A172 (cell line): ENCODE results near the gene STYXL2.

DNA sequence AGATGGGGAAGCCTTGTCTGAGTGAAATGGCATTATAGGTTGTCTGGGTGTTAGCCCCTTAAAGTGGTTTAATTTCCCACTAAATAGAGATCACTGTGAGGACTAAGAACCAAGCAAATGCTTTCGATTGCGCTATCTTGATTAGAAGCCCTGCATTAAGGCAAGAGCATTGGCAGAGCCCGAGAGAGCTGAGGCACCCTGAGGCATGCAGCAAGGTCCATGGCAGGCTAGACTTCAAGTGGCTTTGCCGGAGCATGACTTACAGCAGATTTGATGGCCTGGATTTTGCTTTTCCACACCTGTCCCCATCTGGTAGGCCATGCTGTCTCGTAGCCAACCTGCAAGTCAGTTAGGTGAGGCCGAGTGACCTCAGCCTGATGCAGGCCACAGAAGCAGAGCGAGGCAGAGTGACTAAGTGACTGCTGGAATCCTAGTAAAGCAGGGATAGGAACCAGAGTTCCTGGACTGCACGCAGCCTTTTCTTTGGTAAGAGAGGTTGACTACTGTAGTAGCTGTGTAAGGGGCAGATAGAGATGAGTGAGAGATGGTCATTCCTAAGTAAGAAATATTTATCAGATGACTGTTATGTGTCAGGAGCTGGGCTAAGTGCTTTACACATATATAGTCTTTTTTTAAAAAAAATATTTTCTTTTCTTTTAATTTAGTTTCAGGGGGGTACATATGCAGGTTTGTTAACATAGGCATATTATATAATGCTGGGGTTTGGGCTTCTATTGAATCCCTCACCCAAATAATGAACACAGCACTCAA, 149.0 kb downstream of the PBX1 start:
- RAMPAGE, long total RNA, result no peak

DNA sequence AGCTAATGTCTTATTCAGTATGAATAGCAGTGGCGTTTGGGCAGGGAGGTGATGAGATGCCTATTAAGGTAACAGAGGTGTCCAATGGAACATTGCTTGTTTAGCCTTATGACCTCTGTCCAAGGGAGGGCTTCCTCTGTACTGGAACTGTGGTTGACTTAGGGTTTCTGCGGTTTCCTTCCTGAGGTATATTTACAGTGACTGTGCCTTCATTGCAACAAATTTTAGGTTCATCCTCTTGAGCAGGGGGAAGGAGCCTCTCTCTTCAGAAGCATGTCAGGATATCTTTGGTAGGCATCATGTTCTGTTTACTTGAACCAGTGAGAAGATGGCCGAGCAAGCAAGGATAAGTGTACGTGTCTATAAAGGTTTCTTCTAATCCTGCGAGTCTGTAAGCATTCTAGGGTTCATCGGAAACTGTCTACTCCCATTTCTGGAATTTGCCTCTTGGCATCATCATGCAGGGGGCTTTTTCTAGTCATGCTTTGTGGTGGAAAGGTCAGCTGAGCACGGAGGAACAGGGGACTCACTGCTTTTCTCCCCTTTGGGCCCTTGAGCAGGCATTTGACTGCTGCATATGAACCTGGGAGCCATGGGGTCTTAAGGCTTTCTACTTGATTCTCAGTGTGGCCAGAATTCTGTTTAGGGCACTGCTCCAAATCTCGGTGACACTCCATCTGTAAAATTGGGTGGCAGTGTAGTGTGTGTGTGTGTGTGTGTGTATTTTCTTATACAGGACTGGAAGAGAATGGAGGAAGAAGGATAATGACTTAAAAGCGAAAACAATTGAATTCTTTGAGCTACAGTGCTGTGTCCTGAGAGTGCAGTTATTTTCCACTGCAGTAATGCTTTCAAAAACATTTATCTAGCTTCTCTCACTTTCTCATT, 162.0 kb downstream of the PBX1 start:
- RAMPAGE, long total RNA, result no peak

DNA sequence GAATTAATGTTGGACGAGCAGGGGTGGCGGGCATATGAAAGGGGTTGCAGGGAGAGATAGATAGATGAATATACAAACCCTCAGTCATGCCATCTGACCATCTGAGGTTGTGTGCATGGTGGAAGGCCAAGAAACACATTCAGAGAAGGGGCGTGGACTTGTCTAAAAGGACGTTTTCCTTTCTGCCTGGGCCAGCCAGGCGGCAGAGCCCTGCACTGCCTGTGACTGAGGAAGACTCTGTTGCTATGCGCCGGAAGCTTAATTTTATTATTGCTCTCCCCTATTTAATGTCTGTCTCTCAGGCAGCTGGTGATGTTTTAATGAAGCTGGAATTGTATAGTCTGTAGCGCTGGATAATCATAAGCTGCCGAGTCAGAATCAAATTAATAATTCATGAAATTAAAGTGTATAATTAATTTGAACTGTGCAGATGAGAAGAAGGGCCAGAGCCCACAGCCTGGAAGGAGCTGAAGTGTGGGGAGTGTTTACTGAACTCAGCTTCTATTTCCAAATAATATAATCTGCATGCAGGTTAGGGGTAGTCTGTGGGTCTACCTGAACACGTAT, 164.5 kb downstream of the PBX1 start:
- RAMPAGE, long total RNA, result no peak

GRCh38 chr1:164734433-164735309, 175.7 kb downstream of the PBX1 start:
- RAMPAGE, long total RNA, result no peak

GRCh38 chr1:164780872-164781558, 222.0 kb downstream of the PBX1 start:
- RAMPAGE, long total RNA, result no peak

GRCh38 chr1:165253747-165254146, 102.8 kb downstream of the LMX1A start:
- RAMPAGE, long total RNA, result no peak

- RAMPAGE, long total RNA, result no peak
Observed at GRCh38 chr1:165603904-165604187, 27.2 kb upstream of the MGST3 start.

DNA sequence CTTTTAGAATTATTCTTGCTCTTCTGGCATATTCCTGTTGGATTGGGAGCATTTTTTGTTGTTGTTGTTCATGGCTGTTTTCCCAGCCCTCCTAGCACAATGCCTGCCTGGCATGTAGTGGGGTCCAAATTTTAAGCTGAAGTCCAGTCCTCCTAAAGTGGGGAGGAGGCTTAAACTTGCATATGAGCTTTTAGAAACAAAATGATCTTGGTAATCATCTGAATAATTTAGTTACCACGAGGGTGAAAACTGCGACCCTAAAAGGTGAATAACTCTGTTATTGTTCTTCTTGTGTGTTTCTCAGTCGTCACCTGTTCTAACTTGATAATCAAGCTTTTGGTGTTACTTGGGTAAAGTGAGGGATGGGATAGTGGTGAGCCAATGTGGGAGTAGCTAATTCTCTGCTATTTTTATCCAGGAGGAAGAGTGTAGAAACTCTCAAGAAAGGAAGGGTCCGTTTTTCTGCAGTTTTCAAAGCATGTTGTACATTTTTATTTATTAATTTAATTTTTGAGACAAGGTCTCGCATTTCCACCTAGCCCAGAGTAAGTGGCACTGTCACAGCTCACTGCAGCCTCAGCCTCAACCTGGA, 2.0 kb downstream of the UCK2 start:
- RAMPAGE, long total RNA, result no peak

GRCh38 chr1:167093829-167094756, at the start of gene STYXL2:
TSS of gene STYXL2 (plus strand) at chr1:167094075.
- RAMPAGE, long total RNA, result no peak

DNA sequence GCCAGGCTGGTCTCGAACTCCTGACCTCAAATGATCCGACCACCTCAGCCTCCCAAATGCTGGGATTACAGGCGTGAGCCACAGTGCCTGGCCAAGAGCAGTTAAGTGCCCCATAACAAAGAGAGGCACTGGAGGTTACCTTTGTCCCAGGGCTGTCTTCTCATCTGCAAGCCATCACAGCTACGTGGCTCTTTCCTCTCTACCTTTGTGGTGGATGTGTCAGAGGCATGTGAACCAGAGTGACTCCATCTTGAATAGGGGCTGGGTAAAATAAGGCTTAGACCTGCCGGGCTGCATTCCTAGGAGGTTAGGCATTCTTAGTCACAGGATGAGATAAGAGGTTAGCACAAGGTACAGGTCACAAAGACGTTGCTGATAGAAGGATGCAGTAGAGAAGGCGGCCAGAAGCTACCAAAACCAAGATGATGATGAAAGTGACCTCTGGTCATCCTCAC, 59.5 kb upstream of the POU2F1 start:
- RAMPAGE, long total RNA, result no peak

GRCh38 chr1:167166377-167166674, 54.4 kb upstream of the POU2F1 start:
- RAMPAGE, long total RNA, result no peak

DNA sequence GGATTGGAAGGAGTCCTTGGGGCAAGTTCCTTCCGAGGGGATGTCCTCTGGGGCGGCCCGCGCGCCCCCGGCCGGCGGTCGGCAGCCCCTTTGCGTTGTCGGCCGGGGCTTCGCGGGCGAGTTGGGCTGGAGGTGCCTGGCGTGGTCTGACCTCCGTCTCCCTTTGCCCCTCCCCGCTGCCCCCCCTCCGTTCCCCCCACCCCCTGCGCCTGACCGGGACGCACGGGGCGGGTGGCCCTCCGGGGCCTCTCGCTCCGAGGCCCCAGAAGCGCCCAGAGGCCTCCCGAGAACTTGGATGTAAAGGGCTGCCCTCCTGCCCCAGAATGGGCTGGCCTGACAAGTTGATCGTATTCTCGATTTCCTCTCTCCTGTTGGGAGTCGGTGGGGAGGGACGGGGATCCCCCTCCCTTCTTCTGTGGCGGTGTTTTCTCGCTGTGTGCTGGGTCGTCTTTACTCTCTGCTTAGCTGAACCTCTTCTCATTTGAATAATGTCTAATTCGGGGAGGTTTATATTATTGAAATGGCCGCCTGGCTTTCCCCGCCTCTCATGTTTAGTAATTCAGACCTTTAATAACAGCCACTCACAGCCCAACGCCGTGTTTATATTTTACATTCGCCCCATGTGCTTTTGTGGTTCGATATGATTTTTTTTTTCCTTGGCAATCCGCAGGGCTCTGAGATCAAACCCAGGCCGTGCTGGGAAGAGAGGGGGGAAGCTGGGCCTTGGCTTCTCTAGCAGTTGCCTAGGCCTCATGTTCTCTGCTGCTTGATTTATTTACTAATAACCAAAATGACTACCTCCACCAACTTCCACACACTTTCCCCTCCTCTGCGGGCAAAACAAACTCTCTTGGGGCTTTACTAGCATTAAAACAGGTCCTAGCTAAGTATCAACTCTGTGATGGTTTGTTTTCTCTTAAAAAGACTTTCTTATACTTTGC, 1.4 kb downstream of the POU2F1 start:
- RAMPAGE, long total RNA, result no peak

- RAMPAGE, long total RNA, result no peak
Observed at GRCh38 chr1:167415335-167416202, 102.8 kb downstream of the CD247 start.

DNA sequence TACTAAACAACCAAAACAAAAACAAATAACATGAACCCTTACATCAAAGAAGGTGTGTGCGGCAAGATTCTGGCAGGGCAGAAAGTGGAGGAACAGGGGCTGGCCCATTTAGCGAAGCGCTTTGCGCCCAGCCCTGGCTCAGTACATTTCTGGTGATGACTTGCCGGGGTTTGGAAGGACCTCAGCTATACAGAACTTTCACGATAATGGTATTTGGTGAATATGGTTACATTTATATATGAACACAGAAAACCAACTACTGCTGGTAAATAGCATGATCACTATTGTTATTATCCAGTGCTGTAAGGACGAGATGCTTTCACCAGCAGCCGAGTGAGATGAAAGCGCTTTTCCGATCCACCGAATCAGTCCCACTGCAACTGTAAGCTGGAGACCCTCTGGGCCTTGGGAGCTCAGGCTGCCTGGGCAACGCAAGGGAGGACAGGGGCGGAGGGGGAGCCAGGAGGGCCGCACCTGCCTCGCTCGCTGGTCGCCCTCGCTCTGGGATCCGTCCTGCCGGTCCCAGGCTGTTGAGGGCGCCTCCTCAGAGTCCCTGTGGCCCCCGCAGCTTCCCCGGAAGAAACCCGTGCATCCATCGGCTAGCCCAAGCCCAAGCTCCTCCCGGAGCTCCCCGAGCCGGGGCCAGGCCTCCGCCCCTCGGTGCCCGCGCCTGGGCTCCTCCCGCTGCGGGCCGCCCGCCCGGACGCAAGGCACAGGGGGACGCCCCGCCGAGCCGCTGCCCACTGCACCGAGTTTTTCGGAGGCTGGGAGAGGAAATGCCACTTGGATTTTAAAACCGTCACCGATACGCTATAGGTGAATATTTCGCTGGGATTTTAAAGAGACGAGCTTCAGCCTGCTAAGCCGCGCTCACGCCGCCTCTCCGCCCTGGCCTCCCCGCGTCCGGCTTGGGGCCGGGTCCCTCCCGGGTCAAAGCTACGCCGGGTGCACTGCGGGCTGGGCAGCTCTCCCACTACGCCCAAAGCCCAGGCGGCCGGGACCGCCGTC, 63.6 kb downstream of the CD247 start:
- RAMPAGE, long total RNA, result no peak

- RAMPAGE, long total RNA, result no peak
Observed at GRCh38 chr1:167477499-167477901, 40.8 kb downstream of the CD247 start.

DNA sequence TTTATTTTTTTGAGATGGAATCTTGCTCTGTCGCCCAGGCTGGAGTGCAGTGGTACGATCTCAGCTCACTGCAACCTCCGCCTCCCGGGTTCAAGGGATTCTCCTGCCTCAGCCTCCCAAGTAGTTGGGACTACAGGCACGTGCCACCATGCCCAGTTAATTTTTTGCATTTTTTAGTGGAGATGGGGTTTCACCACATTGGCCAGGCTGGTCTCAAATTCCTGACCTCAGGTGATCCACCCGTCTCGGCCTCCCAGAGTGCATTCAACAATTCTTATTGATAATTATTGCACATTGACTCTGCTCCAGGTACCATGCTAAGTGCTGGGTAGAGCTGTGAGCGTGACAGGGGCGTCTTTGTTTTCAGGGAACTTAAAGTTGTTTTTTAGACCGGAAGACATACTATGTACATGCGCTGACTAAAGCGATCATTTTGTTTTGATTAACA, 4.2 kb downstream of the CD247 start:
- RAMPAGE, long total RNA, result no peak

GRCh38 chr1:167517448-167518098, 756 bp downstream of the CD247 start:
- RAMPAGE, long total RNA, result no peak

DNA sequence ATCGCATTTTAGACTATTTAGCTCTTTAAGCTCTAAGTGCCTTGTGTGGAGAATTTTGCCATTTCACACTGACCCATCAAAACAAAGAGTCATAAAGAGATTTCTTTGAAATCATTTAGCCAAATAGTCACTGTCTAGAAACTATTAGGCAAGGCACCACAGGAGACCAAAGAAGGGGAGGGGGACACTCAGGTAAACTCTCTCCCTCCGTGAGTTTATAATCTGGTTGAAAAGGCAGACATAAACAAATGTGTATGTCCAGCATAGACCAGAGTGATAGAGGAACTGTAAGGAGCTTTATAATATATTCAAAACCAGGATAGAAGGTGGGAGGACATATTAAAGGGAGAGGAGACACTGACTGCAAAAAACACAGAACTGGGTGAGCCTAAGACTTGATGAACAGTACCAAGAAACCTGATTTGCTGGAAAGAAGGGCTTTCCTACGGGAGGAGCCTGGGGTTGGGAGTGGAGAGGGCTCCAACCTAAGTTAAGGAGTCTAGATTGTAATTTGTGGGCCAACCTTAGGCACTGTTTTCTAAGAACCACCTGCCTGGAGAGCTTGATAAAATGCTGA, 4.7 kb downstream of the CREG1 start:
- RAMPAGE, long total RNA, result no peak

DNA sequence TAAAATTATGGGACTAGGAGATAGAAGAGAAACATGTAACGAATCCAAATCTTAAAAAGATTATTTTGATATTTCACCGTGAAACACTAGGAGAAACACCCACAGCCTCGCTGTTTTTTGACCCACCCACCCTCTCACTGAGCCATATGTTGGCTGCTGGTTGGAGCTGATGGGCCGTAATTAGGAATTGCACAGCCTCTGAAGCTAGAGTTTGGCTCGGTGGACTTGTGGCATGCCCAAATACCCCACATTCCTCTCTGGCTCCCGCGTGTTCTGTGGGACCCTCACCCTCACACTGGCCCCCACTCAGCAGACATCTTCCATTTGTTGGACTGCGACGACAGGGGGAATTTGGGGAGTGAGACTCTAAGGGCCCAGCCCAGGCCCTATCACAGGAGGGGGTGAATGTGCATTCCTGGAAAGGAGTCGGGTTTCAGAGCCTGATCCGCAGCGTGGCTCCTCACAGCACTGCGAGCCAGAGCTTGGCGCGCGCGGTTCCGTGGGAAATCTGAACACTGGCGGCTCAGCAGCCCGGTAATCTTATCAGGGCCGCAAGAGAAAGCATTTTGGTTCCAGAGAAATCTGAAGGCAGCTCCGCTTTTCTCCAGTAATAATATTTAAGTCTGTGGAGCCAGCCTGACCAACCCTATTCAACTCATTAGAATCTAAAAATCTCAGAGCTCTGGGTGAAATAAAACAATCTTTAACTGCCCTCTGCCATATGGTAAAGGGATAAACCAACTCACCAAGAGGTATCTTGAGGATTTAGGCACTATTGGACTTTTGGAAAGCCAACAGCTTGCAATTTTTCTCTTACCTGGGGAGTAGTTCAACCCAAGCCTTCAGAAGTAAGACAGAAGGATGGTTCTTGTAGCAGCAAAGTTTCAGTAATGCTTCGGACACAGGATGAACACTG, 5.3 kb downstream of the RCSD1 start:
- RAMPAGE, long total RNA, result no peak

- RAMPAGE, long total RNA, result no peak
Observed at GRCh38 chr1:167680945-167681485, 40.8 kb upstream of the MPZL1 start.